ENCODE measurements around the genes OTOG and MYOD1.

GRCh38 chr11:15843297-15843971, 512.9 kb downstream of the SOX6 start:
- PRO-cap = no peak

- PRO-cap = no peak
These were observed 445.7 kb downstream of the SOX6 start for GRCh38 chr11:15910309-15911364.

DNA sequence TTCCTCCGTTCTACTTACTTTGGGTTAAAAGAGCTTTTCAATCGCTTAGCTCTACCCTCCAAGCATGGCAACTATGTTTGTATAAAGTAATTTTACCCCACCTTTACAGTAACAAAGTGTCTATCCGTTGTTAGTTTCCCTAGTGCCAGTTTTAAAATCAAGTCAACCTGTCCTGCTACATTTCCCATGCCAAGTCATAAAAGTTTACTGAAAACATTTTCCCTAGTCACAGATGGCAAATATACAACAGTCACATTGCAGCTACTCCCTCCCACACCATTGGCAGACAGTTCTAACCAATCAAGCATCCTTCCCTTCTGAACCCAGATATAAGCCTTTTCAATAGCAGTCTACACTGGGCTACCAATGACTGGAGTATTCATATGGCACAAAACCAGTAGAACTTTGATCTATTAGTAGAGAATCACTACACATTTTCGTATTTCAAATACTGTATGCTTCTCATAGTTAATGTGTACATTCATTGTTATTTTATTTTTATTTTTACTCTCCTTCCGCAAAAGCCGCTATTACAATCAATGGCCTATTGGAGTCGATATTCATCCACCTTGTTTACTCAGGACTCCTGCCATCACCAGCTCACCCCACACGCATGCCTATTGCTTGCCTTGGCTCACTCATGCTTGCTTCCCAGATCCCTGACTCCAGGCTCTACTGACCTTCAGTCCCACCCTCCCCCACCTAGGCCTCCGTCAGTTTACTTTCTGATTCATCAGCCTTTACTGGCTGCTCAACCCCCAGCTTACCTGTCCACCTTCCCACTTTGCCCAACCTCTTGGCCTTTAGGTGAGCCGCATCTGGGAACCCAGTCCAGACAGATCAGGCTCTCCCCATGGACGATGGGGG, 408.5 kb downstream of the SOX6 start:
- PRO-cap = no peak

- PRO-cap = no peak
These were observed 388.2 kb downstream of the SOX6 start for GRCh38 chr11:15967917-15968761.

DNA sequence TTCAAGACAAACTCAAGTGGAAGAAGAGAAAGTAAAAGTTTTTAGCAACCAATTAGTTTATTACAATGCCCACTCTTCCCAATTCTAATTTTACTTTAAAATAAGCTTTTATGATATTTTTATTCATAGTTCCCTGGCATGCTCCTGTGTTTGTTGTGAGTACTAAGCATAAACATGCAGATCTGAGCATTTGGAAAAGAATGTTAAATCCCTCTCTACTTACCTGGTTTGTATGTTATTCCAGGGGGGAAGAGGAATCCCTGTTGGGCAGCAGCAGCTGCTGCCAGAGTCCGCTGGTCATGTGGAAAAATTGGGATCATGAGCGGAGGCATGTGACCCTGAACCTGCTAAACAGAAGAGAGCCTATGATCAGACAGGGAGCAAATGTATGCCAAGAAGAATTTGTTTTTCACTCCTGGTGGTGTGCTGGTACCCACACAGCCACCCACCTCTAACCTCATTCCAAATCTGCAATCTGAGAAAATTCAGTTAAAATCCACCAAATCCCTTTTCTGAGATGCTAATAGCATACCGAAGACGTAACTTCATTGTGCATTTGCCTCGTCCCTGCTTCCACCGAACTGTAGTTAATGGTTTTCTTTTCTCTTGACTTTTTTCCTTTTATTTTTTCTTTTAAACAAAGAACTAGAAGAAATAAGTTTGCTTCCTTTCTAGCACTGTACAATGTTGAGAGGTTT, 244.6 kb downstream of the SOX6 start:
- PRO-cap = no peak

- PRO-cap = no peak
These were observed 241.4 kb downstream of the SOX6 start for GRCh38 chr11:16114921-16115411.

- PRO-cap = no peak
These were observed 38.1 kb downstream of the SOX6 start for GRCh38 chr11:16318210-16318773.

DNA sequence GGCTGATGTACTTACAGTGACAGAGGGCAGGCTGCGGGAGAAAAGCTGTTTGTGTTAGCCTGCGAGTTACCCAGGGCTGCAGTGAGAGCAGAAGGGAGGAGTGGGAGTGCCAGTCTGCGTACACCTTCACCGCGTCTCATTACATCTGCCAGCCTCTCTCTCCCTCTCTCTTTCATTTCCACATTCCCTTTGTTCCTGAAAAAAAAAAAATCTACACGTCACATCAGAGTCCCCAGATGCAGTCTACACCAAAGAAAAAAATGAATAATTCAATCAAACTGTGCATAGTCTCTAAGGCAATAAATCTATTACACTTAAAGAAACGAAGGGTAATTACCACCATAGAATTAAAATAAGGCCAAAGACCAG, 126.4 kb upstream of the C11orf58 start:
- PRO-cap = no peak

DNA sequence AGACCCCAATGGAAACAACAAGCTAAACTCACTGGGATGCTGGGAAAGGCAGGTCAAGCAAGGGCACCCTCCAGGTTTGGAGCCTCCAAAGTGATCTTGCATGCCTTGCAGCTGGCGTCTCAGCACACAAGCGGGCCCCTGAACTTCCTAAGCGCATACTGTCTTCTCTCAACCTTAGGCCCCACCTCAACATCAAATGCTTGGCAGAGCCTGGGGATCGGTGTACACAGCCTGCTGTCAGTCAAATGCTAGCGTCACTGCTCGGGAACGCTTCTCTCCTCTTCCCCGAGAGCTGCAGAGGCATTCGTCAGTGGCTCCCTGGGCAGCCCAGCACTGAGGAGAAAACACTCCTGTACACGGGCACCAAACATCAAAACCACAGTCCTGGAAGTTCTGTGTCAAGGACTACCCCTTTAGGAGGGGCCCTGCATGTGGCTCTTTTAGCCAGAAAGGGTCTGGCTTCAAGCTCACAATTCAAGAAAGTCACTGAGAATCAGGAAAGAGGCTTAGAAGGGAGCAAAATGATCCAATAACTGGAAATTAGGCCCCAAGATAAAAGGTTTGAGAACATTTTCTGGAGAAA, 125.0 kb downstream of the C11orf58 start:
- PRO-cap = no peak

DNA sequence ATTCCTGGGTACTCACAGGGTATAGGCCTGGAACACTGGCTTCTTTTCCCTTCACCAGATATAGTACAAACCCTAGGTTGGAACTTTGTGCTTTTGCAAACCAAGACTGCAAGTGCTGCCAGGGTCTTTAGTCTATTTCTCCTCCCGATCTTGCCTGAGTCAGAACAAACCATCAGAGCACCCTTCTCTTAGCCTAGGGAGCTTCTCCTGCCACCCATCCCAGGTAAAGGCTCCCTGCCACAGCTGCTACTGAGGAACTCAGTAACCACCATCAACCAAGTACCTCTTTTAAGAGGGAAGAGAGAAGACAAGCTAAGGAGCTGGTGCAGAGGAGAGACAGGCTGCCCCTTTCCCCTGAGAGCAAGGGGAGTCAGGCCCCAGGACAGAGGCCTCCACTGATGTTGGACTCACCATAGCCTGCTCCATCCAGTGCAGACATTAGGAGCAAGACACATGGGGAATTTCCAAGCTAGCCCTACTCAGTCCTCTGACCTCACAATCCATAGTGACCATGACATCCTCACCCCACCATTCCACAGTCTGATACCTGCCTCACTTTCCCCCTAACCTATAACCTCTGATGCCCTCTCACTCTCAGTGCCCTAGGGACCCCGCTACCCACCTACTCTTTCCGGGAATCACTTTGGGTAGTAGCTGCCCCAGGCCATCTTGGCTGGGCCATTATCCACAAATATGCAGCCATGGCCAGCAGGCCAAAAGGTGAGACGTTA, 91.5 kb downstream of the PLEKHA7 start:
- PRO-cap = no peak

DNA sequence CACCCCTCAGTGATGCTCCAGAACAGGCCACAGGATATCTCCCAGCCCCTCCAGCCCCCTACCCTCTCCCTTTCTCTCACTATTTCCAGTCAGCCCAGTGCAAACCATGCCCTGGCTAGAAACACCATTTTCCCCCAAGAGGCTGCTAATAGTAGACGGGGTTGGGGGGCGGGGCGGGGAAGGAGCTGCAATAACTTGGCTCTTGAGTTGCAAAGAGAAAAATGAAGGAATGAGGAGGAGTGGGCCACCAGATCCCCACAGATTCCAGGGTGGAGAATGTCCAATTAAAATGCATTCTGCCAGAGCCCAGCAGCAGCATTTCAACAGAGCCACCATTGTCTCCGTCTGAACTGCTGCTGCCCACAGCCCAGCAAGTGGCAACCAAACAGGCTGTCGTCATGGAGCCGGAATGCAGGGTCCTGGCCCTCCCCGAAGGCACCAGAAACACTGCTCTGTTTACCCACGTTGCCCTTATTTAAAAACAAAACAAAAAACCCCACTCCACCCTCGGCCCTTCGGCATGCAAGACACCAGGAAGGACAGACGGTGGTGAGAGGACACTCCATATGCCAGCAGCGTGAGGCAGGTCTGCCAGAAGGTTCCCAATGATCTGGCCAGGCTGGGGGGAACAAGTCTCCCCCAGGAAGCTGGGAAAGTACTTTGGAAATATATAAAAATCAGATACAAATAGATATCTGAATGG, 32.6 kb downstream of the PLEKHA7 start:
- PRO-cap = bidirectional peak, plus-strand start at position 384 of the sequence, minus-strand start at position 347 of the sequence

DNA sequence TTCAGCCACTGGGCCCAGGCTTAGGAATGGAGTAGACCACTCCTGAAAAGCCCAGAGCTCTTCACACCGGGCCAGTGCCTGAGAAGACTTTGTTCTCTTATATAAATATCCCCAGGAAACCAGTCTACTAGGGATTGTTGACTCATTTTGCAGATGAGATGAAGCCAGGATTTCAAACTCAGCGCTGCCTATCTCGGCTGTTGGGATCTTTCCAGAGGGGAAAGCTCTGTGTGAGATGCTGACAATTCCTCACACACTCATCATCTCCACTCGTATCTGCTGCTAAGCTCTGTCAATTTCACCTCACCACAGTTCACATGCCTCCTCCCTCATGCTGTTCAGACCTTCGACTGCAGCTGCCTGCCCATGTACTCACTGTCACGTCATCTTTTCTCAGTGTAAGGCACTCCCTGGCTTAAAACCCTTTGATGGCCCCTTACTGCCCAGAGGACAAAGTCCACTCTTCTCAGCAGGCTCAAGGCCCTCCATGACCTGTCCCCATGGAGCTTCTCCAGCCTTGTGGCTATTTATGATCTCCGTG, 12.5 kb downstream of the USH1C start:
- PRO-cap = no peak

- PRO-cap = no peak
These were observed at the start of gene OTOG for GRCh38 chr11:17546958-17547381. TSS of gene OTOG (plus strand) at chr11:17547259.

DNA sequence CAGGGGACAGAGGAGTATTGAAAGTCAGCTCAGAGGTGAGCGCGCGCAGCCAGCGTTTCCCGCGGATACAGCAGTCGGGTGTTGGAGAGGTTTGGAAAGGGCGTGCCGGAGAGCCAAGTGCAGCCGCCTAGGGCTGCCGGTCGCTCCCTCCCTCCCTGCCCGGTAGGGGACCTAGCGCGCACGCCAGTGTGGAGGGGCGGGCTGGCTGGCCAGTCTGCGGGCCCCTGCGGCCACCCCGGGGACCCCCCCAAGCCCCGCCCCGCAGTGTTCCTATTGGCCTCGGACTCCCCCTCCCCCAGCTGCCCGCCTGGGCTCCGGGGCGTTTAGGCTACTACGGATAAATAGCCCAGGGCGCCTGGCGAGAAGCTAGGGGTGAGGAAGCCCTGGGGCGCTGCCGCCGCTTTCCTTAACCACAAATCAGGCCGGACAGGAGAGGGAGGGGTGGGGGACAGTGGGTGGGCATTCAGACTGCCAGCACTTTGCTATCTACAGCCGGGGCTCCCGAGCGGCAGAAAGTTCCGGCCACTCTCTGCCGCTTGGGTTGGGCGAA, at the start of gene MYOD1:
TSS of gene MYOD1 (plus strand) at position 369 of the 550 bp plus-strand sequence.
- PRO-cap = no peak

DNA sequence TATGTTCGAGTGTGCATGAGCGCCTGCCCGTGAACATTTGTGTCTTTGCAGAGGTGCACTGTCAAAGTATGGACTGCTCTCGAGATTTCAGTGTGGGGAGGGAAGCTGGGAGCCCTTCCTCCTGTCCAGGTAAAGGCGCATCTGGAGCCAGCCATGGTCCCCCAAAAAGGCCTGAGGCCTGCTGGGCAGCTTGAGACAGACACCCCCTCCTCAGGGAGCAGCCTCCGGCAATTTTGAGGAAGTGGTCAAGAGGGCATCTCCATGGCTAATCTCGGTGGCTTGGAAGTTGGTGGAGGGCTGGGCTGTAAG, 2.3 kb downstream of the KCNC1 start:
- PRO-cap = no peak

GRCh38 chr11:17921680-17922377, 91.0 kb downstream of the SERGEF start:
- PRO-cap = no peak

GRCh38 chr11:17951713-17952770, 60.8 kb downstream of the SERGEF start:
- PRO-cap = no peak

DNA sequence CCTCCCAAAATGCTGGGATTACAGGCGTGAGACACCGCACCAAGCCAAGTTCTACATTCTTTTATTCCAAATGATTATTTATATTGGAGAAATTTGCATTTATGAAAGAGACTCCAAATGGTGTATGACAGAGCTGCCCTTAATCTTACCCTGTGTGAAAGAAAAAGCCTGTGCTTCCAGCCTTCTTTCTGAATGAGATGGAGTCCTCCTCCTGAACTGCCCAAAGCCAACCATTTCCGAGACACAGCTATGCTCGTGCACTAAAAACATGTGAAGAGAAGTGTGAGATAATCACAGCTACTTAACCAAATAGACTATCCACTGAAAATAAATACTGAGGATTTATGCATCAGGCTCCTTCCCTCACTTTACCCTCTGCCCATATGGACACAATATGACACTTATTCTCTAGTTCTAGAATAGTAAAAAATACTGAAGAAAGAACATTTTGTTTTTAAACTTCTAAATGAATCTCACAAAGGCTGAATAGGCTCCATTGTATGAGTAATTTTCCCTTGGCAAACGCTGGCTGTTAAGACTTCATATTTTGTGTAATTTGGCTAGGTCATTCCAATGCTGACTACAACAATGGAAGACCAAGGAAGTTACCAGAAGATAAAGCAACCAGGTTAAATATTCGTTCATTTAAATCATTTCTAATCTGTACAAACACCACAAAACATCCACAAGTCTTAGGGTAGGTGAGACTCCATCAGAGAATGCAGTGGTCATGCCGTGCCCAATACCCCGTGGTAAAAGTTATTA, 10.0 kb downstream of the HPS5 start:
- PRO-cap = no peak

DNA sequence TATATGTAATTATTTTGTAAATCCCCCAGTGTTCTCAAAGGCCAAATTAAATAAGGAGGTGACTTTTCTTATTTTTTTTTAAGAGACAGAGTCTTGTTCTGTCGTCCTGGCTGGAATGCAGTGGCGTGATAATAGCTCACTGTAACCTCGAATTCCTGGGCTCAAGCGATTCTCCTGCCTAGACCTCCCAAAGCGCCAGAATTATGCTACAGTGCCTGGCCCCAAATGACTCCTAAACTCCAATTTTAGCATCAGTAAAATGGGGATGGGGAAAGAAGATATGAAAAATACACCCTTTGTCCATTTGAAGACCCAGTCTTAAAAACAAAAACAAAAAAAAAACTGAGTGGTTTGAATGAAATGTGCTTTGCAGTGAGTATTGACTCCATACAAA, 863 bp downstream of the GTF2H1 start:
- PRO-cap = bidirectional peak, plus-strand start at position 198 of the sequence, minus-strand start at position 133 of the sequence

GRCh38 chr11:18383524-18383952, 10.8 kb upstream of the LDHA start:
- PRO-cap = no peak